SK-N-DZ (cell line): ENCODE data around the gene PCBP1.

RAMPAGE:
- cytosol, long total RNA = no peak
- nucleus, long total RNA = no peak
Measured at GRCh38 chr2:68391139-68391620, 26.1 kb downstream of the PLEK start.

GRCh38 chr2:68426724-68427684 is 40.1 kb downstream of the FBXO48 start:
RAMPAGE:
- cytosol, long total RNA = no peak
- nucleus, long total RNA = no peak

DNA sequence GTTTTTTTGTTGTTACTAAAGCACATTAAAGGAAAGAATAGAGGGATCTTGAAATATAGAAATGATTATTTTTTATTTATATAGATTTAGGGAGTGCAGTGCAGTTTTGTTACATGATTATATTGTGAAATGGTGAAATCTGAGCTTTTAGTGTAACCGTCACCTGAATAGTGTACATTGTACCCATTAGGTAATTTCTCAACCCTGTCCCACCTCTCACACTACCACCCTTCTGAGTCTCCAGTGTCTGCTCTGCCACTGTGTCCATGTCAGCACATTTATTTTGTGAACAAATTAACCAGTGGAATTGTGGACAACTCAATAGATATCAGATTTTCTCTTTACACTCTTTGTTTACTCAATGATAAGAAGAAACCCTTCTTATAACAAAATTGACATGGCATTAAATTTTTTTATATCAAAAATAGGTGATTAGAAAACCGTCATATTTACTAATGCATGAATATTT is 24.2 kb downstream of the APLF start:
RAMPAGE:
- cytosol, long total RNA = no peak
- nucleus, long total RNA = no peak

DNA sequence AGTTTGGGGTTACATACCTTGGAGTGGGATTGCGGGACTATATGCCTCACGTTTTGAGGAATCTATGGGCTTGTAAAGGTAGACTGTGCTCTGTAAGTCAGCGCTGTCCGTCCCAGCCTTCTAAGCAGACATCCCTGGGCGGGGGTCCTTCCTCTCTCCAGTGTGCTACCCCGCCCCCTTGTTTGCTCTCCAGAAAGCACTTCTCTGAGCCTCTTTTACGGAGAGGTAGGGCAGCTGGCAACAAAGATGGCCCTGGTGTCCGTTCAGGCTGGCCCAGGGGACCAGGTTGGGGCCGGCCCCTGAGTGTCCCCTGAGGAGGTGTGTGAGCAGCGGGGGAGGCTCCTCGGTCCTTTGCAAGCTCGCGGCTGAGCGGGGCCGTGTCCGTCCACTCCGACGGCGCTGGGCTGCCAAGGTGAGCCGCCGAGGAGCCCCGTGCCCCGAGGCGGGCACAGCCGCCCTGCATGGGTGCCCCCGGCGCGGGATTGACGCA is 444 bp upstream of the PROKR1 start:
RAMPAGE:
- cytosol, long total RNA = no peak
- nucleus, long total RNA = no peak

DNA sequence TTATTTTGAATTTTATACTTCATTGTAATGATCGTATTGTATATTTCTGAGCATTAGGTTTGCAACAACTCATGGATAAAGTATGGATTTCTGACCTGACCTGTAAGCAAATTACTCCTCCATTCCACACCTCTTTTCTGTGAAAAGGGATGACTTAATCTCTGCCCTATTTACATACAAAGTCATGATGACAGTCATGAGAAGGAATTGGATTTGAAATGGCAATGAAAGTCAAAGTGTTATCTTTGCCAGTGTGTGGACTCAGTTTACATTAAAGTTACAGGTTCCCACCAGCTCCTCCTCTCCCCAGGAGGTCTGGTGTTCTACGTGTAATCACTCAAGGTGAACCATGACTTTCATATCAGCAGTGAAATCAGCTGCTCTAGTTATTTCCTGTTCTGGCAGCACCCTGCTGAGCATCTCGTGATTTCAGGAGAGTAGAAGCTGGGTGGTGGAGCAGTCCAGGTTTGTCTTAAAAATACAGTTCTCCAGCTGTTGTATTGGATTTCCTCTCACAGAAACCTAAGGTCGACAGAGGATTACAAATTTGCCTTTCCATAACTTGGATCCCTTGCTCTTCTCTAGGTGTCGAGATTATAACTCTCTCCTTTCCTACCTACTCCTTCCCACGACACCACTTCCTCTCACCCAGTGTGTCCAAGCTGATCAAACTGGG is 13.2 kb upstream of the ARHGAP25 start:
RAMPAGE:
- cytosol, long total RNA = no peak
- nucleus, long total RNA = no peak

RAMPAGE:
- cytosol, long total RNA = no peak
- nucleus, long total RNA = no peak
Measured at GRCh38 chr2:68779537-68779969, 44.9 kb downstream of the ARHGAP25 start.

RAMPAGE:
- cytosol, long total RNA = no peak
- nucleus, long total RNA = no peak
Measured at GRCh38 chr2:69271877-69272212, 115.2 kb downstream of the GFPT1 start.

RAMPAGE:
- cytosol, long total RNA = no peak
- nucleus, long total RNA = no peak
Measured at GRCh38 chr2:69382527-69383169, 4.4 kb downstream of the GFPT1 start.

DNA sequence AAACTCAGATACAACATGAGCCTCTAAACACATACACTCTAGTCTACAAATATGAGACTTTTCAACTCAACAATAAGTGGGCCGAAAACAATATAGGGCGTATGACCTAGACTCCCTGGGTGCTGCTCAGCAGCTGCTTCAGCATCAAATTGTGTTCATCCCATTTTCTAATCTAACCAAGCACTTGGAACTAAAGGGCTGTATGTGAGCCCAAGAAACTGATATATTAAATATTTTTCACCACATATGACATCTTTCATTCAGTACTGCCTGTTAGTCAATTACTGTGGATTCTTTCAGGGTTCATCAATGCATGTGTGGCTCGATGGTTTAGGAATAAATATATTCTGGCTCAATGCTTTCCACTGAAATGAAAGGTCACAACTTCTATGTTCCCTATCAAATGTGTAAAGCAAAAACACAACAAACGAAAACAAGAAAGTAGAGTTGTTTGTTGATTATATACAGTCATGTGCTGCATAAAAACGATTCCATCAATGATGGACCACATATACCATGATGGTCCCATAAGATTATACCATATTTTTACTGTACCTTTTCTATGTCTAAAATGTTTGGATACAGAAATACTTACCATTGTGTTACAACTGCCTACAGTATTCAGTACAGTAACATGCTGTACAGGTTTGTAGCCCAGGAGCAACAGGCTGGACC is 23.5 kb upstream of the NFU1 start:
RAMPAGE:
- cytosol, long total RNA = no peak
- nucleus, long total RNA = no peak

GRCh38 chr2:69621797-69622248 is 21.7 kb downstream of the AAK1 start:
RAMPAGE:
- cytosol, long total RNA = no peak
- nucleus, long total RNA = no peak

RAMPAGE:
- cytosol, long total RNA = no peak
- nucleus, long total RNA = no peak
Measured at GRCh38 chr2:69644787-69644971, 1.1 kb upstream of the AAK1 start.

GRCh38 chr2:69673997-69674838 is 30.7 kb upstream of the AAK1 start:
RAMPAGE:
- cytosol, long total RNA = no peak
- nucleus, long total RNA = no peak

DNA sequence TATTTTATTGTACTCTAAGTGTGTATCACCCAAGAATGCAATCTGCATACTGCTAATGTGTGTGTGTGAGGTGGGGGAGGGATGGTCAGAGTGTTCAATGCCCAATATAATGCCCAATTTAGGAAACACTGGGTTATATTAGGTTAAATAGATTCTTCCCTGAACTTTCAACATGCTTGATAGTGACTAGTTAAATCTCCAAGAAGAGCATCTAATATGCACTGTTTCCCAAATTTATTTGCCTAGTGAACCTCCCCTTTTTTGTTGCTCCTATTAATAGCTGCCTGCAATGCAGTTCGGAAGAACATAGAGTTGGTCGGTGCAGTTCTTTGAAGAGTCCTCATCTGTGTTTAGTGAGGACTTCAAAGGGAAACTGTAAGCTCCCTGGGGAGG is 49.0 kb upstream of the ANXA4 start:
RAMPAGE:
- cytosol, long total RNA = no peak
- nucleus, long total RNA = no peak

RAMPAGE:
- cytosol, long total RNA = no peak
- nucleus, long total RNA = no peak
Measured at GRCh38 chr2:69790188-69790822, 39.2 kb upstream of the GMCL1 start.

DNA sequence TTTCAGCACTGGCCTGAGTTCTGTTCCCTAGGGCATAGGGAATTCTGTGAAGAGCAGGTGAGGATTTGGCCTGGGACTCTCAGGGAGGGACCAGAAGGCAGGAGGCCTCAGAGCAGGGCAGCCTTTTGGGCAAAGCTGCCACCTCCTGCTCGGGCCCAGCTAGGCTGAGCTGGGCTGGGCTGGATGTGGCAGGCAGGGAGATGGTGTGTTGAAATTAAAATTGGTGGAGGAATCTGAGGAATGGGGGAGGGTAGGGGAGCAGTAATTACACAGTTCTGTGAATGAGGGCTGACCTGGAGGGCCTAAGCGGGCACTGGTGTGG is 21.9 kb upstream of the ASPRV1 start:
RAMPAGE:
- cytosol, long total RNA = no peak
- nucleus, long total RNA = no peak

RAMPAGE:
- cytosol, long total RNA = no peak
- nucleus, long total RNA = no peak
Measured at GRCh38 chr2:70044688-70045499, 42.4 kb upstream of the PCBP1 start.

RAMPAGE:
- cytosol, long total RNA = no peak
- nucleus, long total RNA = no peak
Measured at GRCh38 chr2:70087253-70087503, at the start of gene PCBP1. Gene PCBP1, plus strand, starts transcription at chr2:70087477.

GRCh38 chr2:70132112-70133230 is 45.2 kb downstream of the PCBP1 start:
RAMPAGE:
- cytosol, long total RNA = no peak
- nucleus, long total RNA = no peak

RAMPAGE:
- cytosol, long total RNA = no peak
- nucleus, long total RNA = no peak
Measured at GRCh38 chr2:70142858-70143170, 48.0 kb downstream of the C2orf42 start.

GRCh38 chr2:70160855-70161447 is 29.9 kb downstream of the C2orf42 start:
RAMPAGE:
- cytosol, long total RNA = no peak
- nucleus, long total RNA = no peak